ENCODE measurements around the gene EPHA5.

DNA sequence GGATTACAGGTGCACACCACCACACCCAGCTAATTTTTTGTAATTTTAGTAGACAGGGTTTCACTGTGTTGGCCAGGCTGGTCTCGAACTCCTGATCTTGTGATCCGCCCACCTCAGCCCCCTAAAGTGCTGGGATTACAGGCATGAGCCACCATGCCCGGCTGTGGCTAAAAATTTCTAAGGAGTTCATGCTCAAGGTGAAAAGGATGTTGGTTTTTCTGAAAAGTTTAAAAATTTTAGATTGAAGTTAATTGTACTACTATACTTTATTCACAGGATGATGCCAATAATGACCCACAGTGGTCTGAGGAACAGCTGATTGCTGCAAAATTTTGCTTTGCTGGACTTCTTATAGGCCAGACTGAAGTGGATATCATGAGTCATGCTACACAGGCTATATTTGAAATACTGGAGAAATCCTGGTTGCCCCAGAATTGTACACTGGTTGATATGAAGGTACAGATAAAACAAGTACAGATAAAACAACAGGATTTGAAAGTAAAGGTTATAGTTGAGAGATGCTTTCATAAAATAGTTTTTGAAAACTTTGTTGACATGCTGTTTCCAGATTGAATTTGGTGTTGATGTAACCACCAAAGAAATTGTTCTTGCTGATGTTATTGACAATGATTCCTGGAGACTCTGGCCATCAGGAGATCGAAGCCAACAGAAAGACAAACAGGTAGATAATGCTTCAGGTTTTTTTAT is 12.2 kb downstream of the PAICS start:
- RRBS, result no CpG with 5 or more reads among the region's 4 CpGs

DNA sequence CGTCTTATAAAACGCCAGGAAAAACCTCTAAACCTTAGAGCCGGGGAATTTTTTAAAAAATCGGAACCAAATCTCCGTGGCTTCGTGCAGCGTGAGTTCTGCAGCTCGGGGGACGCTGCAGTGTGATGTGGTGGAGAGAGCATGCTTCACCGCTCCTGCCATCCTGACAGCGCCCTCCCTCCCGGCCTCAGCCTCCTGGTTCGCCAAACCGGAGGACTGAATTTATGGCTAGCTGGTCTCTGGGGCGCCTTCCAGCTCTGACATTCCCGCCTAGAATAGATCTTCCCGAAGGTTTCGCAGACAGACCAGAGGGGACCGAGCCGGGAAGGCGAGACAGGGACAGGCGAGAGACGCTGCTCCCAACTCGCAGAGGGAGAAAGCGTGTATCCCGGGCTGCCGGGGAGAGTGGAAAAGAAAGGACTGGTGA is 25.9 kb downstream of the HOPX start:
- RRBS, result 4% methylated on average over 14 of the region's 27 CpGs

GRCh38 chr4:56655911-56656667 is 25.0 kb downstream of the HOPX start:
- RRBS, result 3% methylated on average over 23 of the region's 68 CpGs

DNA sequence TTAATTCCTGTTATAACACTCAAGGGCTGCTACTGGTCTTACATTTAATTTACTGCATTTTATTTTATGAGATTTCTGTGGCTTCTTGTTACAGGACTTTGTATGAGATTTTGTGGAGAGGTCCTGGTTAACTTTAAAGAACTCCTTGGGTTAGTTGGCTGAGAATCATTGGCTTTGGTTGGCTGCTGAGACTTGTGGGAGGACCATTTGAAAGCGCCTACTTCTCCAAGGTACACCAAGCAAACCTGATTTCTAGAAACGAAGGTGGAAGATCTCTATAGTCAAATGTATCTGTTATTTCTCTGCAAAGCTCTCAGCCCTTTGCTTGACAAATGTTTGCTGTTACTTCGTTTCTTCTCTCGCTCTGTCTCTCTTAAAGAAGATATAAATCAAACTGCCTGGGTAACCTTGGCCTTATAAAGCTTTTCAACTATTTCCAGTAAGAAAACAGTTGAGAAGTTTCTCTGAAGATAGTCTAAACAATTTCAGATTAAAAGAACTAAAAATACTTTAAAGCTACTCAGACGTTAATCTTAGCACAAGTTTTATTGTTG is 22.8 kb downstream of the HOPX start:
- RRBS, result no CpG with 5 or more reads among the region's 5 CpGs

GRCh38 chr4:56686545-56686981 is 5.5 kb upstream of the HOPX start:
- RRBS, result no CpG with 5 or more reads among the region's 2 CpGs

GRCh38 chr4:56755901-56756428 is 65.5 kb downstream of the SPINK2 start:
- RRBS, result no CpG with 5 or more reads among the region's 7 CpGs

DNA sequence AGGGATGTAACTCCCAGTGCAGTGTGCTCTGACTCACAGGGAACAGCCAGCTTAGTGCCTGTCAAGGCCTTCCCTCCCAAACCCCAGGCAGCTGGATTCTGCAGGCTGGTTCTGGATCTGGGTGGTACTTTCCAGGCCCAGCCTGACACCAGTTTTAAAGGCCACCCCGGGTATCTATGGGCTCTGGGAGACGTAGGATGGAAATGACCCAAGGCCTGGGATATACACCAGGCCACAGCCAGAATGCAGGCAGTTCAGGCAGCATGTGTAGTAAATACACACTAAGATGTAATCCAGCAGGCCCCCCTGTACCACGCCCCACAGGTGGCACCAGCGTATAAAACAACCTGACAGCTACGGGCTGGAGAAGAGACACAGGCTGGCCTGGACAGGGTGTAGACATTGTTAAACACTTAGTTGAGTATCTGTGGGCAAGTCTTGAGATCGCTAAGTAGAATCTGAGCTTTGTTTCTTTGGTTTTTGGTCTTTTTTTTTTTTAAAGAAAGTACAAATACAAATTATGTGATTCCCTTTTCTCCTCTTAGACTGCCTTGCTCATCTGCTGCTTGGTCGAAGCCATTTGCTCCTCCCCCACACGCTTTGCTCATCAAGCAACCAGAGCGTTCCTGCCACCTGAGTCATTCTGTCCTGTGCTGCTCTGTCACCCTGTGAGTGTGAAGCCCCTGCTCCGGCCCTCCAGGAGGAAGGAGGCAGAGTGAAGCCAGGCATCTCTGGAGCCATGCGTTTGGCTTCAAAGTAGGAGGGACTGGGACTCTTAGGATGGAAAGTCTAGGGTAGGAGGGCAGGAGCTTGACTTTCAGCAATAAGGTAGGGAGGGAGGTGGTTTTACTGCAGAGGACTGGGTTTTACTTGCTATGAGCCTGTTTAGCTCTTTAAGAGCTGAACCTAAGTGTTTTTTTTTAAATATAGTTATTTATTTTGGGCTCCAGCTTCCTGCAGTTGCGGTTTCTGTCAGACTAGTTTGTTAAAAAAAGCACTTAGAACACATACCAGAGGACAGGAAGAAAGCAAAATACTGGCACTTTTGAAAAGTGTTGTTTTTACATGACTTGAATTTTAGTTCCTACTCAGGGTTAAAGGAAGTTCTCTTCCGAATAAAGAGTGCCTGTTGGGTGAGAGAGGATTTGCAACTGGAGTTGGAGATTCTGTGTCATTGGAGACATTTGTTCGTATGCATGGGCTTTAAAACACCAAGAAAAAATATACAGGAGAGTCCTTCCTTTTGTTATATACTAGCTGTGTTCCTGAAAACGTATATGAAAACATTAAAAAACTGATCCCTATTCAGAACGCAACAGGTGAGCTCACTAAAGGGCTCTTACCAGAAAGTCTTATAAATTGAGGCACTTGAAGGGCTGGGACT is 63.7 kb downstream of the SPINK2 start:
- RRBS, result no CpG with 5 or more reads among the region's 16 CpGs

DNA sequence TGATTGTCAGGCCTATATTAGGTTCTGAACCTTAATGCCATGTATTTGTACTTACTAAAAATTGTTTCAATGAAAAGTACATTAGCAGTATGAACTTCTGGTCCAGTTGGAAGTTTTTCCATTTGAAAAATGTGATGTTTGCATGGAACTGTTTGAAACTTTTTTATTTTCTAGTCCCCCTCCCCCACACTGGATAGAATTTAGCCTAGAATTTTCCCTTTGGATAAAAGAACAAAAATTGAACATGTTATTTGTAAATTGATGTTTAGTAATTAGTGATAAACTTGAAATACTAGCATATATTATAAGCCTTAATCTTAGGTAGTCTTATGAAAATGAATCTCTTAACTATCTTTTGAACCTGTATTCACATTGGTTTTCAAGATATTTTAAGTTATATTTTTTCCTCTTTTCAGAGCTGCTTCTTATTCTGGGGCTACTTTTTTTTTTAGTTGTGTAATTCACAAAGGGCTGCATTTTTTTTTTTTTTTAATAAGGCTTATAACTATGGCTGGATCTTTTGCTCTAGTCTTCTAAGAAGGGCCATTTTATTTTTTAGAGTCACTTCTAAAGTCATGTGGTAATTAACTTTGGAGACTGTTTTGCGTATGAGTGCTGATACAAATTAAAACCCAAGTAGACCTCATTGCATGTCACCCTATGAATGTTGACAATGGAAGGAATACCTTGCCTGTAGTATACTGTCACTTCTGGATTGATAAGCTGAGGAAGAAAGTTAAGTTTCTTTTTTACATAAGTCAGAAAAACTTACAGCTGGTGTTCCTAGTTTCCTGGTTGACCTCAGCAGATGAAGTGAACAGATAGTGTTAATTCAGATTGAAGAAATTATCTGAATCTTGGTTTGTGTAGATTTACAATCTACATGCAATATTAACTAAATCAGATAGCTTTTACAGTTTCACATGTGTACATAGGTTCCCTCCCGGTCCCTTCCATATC is 27.1 kb downstream of the REST start:
- RRBS, result no CpG with 5 or more reads among the region's 2 CpGs

DNA sequence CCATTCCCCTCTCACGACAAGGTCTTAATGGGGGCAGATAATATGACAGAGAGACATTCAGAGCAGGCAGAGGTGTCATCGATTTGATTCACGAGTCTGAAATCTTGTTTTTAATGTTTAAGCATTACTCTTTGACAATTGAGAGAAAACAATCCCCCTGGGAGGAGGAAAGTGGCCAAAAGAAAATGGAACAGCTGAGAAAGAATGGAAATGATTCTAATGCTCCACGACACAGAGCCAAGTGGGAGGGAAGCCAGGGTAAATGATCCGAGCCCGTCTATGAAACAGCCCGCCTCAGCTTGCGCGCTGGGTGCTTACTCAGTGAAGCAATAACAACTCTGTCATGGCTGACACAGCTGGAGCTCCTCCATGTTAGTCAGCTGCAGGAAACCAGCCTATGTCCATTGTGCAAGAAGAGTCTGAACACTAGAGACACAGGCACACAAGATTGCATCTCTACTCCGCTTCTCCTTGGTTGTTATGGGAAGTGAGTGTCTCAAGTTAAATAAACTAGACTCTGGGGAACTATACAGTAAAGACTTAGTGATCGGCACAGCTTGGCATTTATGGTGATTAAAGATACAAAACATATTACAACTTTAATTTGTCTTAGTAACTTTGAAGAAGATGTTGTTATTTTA is 19.3 kb downstream of the NOA1 start:
- RRBS, result no CpG with 5 or more reads among the region's 11 CpGs

DNA sequence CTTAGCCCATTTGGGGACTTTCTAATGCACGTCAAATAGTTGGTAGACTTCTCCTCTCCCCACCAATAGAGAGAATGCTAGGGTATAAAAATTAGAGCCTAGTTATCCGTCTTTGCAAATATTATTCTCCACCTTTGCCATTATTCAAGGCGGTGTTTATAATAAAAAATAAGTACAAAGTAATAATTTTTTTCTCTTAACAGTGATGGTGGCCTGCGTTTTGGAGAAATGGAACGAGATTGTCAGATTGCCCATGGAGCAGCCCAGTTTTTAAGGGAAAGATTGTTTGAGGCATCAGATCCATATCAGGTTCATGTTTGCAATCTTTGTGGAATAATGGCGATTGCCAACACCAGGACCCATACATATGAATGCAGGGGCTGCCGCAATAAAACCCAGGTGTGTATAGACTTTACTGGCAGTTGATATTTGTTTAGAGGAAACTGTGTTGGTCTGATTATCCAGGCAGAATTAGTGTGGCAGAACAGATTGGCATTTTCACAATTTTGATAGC is 51.4 kb downstream of the POLR2B start:
- RRBS, result no CpG with 5 or more reads among the region's 7 CpGs

DNA sequence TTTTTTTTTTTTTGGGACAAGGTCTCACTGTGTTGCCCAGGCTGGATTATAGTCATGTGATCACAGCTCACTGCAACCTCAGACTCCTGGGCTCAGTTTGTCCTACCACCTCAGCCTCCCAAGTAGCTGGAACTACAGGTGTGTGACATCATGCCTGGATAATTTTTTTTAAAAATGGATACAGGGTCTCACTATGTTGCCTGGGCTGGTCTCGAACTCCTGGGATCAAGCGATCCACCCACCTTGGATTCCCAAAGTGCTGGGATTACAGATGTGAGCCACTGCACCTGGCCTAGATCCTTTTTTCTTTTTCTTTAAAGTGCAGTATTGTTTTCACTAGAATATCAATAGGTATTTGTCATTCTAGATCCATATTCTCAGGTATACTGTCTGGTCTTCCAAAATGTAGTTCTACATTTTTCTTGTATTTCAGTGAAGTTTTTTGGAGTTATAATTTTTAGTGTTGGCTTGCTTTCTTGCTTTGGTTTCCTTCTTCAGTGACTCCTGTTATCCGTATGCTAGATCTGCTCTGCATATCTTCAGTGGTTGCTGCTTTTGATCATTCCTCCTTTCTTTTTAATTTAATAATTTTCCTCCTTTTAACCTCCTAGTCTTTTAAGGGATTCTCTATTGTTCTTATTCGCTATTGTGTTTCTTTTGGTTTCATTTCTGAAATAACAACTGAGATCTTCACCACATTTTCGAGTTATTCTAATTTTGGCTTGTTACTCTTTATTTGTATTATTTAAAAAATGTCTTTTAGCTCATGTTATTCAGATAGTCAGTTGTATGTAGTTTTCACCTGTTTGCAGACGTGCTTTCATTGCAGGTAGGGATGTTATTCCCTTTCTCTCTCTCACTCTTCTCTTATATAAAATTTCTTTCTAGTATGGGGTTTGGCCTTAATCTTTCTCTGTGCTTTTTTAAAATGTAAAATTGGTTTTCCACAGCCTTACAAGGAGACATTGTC is 25.1 kb downstream of the IGFBP7 start:
- RRBS, result no CpG with 5 or more reads among the region's 6 CpGs

GRCh38 chr4:57090027-57090565 is 20.1 kb downstream of the IGFBP7 start:
- RRBS, result no CpG with 5 or more reads among the region's 3 CpGs

- RRBS, result no CpG with 5 or more reads among the region's 5 CpGs
Measured at GRCh38 chr4:57113815-57114202, 3.6 kb upstream of the IGFBP7 start.

DNA sequence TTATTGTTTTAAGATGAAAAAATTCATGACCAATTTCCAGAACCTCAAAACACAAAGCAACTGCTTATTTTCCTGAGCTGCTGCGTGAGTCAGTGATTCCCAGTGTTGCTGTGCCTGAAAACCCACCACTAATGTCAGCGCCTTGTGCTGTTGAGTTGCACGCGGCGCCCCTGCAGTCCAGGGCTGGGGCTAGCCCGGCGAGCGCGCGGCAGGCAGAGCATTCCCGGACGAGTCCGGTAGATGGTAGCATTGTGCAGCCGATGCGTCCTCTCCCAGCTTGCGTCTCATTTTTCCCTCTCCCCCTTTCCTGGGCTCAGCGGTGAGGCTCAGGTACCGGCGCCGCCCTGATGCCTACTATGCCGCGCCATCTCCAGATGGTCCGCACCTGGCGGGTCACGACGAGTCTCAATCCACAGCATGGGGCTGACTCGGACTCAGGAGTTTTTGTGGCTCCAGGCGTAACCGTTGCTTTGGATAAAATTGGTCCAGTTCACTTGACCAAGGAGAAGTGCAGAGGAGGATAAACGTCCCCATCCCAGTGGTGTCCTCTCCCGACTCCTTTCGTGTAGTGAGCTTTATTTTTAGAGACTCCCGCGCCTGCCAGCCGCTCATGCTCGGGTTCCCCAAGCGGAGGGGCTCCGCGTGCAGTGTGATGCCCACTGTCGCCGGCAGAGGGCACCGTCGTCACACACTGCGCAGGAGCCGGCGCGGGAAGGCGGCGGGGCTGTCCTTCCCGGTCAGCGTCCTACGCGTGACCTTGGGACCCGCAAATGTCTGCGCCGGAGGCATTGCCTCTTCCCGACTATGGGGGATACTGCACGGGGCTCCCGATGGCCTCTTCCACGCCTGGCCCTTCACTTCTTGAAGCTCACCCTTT is 53.6 kb upstream of the IGFBP7 start:
- RRBS, result 3% methylated on average over 16 of the region's 60 CpGs

DNA sequence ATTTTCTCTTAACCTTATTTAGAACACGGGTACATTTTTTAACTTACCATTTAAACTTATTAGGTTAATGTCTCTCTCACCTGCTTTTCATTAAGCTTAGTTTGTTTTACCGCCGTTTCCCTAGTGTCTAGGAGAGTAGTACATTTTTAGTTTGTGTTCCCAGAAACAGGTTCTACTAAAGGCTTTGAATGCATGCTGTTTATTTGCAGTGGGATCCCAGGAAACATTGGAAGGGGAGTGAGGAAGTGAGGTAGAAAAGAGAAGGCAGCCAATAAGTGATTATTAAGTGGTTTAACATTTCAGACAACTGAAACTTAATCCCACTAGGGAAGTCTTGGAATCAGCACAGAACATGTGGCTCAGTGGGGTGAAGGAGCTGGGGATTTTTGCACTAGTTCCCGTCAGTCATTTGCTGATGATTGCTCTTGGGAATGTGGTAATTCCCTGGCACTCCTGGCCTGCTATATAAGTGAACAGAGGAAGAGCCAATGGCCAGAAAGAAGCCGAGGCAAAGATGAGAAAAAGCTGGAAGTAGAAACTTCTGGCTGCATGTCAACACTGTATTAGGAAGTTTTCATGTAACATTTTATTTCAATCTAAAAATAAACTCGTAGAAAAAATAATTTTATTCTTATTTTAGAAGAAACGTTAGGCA is 1053.0 kb upstream of the IGFBP7 start:
- RRBS, result no CpG with 5 or more reads among the region's 7 CpGs

DNA sequence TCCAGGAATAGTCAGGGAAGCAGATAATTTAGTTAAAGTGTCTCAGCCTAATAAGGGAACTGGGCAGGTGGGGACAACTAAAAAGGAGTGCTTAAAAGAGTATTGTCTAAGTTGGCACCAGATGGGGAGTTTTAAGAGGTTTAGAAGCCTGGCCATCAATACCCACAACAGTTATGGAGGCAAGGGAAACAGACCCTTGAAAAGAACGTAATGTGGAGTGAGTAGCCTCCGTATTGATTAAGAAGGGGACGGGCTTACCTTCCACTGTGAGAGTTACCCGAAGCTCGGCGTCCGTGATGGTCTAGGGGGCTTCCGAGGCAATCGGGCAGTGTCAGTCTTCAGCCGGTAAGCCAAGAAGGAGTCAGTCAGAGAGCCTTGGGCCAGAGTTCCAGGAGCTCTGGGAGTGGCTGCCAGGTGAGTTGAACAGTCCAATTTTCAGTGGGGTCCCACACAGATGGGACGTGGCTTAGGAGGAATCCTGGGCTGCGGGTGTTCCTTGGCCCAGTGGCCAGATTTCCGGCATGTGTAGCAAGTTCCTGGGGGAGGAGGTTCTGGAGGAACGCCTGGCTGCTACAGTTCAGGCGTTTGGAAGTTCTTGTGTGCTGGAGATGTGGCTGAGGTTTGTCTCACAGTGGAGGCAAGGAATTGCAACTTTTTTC is 567.2 kb downstream of the ADGRL3 start:
- RRBS, result no CpG with 5 or more reads among the region's 15 CpGs

DNA sequence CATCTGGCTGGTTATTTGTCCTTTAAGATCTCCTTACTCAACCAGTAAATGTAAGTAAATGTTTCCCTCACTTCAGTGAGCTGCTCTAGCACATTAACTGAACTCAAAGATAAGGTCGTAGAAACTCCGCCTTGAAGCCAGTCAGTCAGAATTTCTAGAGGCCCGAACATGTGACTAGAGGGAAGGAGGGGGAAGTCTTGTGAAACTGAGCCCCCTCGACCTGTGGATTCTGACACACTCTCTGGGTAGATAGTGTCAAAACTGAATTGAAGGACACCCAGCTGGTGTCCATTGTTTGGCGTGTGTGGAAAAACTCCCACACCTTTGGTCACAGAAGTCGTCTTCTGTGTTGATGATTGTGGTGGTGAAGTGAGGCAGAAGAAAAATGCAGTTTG is 933.9 kb downstream of the ADGRL3 start:
- RRBS, result no CpG with 5 or more reads among the region's 6 CpGs

- RRBS, result 0% methylated on average over 4 of the region's 54 CpGs
Measured at GRCh38 chr4:65670192-65671083, at the start of gene EPHA5. EPHA5 (minus strand) TSS chr4:65670489.

DNA sequence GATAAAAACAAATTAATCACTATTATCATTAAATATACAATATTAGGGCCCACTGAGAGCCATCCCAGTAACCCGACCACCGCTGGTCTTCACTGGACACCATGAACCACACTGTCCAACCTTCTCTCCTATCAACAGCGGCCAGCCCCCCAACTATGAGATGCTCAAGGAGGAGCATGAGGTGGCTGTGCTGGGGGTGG is 423.6 kb upstream of the EPHA5 start:
- RRBS, result no CpG with 5 or more reads among the region's 3 CpGs

GRCh38 chr4:66941977-66942270 is 603.4 kb downstream of the CENPC start:
- RRBS, result no CpG with 5 or more reads among the region's 1 CpG

Measured in epidermal melanocyte (primary cell).